Metanephros (tissue), 2 donors: ENCODE measurements around a stretch of chr2.

- RAMPAGE, long total RNA, result no peak
Observed at GRCh38 chr2:38975058-38975521, 85.4 kb downstream of the ARHGEF33 start.

DNA sequence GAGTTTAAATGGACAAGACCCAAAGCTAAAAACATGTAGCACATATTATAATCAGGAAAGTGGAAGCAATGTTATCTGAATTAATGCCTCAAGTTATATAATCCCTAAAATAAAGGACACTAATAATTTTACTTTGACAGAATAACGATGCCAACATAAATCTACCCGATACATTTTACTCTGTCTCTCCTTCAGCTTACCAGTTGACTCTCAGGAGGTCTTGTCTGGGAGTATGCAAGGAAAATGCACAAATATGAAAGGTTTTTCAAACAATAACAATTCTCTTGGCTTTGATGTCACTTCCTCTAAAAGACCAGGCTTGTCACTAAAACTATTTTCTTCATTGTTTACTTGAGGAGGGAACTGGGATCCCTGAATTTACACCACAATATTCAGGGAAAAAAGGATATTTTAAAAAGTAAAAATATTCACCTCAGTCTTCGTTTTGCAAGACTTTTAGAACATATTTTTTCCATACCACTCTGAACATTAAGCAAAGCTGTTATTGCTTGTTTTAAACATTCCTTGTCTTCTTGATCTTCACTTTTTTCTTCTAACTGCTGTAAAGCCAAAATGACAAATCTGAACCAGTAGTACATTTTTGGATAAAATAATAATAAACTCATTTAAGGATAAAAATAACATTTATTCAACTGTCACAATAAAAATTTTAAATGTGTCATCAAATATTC, 97.1 kb downstream of the SOS1 start:
- RAMPAGE, long total RNA, result no peak

GRCh38 chr2:39216847-39217374, 96.1 kb upstream of the SOS1 start:
- RAMPAGE, long total RNA, result no peak

DNA sequence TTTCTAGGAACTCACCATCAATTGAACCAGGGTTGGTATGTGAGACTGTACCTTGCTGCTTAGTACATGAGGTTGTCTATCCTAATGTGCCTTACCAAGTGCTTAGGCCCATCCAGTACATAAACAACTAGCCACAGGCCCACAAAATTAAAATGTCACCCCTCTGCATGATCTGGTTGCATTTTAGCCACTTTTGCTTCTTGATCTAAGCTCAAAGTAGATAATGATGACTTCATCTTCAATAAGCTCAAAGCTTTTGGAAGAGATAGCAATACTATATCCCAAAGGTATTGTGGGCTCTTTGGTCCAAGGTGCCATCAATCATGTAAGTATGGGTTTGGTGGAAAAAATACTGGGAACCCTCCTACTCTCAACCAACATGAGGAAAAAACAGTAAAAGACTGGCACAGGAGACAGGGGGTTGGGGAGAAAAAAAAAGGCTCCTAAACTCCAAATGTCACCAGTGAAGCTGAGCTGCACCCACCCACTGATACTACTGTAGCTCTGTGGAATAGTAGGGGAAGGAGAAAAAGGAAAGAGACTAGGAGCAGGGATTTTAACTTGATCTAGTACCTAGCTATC, 103.0 kb downstream of the MAP4K3 start:
- RAMPAGE, long total RNA, result no peak

GRCh38 chr2:39664899-39665774, 580 bp upstream of the TMEM178A start:
- RAMPAGE, long total RNA, result no peak

- RAMPAGE, long total RNA, result no peak
Observed at GRCh38 chr2:40324628-40325347, 127.1 kb downstream of the SLC8A1 start.

DNA sequence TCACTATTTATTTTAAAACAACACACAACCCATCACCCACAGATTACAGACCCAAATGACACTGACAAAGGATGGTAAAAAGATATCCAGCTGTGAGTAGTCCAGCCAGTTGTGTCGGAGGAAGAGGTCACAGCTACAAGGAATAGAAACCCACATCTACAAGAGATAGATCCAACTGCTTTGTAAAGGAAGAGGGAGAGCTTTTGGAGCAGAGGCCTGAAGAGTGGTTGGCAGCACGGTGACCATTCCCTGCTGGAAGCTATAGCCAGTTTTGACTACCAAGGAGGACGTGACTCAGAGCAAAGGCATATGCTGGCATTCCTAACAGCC, 17.2 kb downstream of the SLC8A1 start:
- RAMPAGE, long total RNA, result no peak

GRCh38 chr2:40957481-40958105, 505.7 kb upstream of the SLC8A1 start:
- RAMPAGE, long total RNA, result no peak

DNA sequence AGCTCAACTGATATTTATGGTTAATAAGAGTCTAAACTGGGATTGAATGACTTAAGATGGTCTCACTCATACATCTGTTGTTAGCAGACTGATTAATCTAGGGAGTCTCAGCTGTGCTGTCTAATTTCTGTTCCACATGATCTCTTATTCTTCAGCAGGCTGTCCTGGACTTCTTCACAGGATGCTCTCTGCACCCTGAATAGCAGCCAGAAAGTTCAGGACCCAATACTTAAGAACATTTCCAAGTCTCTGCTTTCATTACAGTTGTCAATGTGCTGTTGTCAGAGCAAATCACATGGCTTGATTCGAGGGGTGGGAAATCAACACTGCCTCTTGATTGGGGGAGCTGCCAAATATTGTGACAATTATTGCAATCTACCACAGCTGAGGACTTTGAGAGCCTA, 627.1 kb upstream of the SLC8A1 start:
- RAMPAGE, long total RNA, result no peak

DNA sequence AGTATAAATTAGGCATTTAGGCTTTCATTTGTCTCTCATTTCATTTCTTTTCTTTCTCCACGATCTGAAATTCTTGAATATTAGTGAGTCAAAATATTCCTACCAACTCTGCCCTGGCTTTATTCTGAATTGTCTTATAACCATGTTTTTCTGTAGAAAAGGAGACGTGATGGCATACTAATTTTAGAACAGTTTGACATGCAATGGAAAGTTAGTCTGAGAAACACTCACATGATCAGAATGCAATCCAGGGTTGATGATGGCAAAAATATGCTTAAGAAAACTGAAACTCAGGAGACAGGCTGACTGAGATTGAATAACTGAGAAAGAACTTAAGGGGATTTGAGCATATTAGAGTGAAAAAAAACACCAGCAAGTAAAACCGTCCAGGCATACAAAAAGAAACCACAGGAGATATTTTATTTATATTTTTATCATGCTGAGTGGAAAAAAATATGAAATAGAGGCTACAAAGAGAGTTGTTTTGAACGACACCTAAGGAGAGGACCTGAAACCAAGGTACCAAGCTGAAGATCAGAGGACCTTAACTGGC, 437.3 kb upstream of the PKDCC start:
- RAMPAGE, long total RNA, result no peak

DNA sequence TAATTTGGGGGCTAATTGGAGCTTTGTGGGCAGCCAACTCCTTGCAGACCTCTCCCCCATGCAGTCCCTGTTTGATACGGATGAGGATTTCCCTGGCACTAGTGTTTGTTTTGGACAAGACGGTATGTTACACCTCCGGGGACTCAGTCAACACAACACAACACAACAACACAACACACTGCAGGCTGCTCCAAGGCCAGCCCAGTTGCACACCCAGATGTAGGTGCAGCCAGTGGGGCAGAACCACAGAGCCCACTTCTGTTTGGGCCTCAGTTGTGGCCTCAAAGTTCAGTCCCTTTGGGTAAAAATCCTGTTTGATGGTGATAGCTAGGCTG, 141.0 kb upstream of the PKDCC start:
- RAMPAGE, long total RNA, result no peak

DNA sequence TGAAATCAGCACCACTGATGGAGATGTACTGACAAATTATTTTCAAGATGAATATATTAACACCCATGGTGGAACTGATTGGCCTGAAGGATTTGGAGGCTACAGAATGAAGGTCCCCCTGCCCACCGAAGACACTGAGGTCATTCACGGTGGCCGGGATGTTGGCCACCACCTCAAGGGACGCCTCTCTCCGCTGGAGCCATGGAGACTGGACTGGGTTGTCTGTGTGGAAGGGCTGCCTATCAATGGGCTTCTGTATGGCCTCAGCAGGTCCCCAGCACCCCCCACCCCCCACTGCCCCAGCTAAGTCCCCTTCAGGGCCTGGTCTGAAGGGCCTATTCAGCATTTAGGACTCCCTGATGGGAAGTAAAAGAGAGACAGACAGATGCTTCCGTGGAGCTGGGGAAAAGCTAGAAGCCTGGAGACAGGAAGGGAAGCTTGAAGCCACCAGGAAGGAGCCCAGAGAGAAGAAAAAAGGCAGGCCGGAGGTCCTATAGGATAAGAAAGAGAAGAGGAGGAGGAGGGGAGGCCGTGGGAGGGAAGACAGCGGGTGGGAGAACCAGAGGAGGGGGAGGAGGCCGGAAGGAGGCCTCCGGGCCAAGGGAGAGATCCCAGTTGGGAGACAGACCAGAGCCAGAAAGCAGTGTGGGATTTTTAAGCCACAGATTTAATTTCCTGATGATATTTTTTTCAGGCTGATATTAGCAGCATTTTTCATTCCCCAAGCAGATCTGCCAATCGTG, 107.2 kb upstream of the PKDCC start:
- RAMPAGE, long total RNA, result no peak

GRCh38 chr2:41967347-41968009, 80.3 kb upstream of the PKDCC start:
- RAMPAGE, long total RNA, result no peak

GRCh38 chr2:42049971-42050092, 2.0 kb downstream of the PKDCC start:
- RAMPAGE, long total RNA, result no peak

- RAMPAGE, long total RNA, result no peak
Observed at GRCh38 chr2:42060956-42061685, 13.3 kb downstream of the PKDCC start.

GRCh38 chr2:42116943-42117370, 52.2 kb upstream of the EML4 start:
- RAMPAGE, long total RNA, result no peak

GRCh38 chr2:42142779-42143419, 26.3 kb upstream of the EML4 start:
- RAMPAGE, long total RNA, result no peak

DNA sequence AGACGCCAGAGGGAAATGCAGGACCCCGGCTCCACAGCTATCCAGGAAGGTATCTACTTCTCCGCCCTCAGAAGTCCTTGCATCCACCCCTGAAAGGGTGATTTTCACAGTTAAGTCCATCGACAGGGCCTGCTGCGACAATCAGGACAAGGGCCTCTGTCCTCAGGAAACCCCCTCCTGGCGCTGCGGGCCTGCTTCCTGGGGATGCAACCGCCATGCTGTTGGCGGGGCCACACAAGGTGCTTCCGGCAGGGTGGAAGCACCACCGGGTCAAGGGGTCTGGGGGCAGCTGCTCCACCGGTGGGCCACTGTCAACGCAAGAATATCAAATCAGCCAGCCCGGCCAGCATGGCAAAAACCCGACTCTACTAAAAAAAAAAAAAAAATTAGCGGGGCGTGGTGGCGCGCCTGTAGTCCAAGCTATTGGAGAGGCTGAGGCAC, 63.9 kb upstream of the COX7A2L start:
- RAMPAGE, long total RNA, result no peak

GRCh38 chr2:42567774-42568309, 590 bp upstream of the MTA3 start:
- RAMPAGE, long total RNA, result no peak

- RAMPAGE, long total RNA, result no peak
Observed at GRCh38 chr2:42827400-42828400, 35.3 kb upstream of the HAAO start.